Thoracic aorta (tissue), 1 donor: Measurements from ENCODE around the genes BCAN and HDGF.

DNA sequence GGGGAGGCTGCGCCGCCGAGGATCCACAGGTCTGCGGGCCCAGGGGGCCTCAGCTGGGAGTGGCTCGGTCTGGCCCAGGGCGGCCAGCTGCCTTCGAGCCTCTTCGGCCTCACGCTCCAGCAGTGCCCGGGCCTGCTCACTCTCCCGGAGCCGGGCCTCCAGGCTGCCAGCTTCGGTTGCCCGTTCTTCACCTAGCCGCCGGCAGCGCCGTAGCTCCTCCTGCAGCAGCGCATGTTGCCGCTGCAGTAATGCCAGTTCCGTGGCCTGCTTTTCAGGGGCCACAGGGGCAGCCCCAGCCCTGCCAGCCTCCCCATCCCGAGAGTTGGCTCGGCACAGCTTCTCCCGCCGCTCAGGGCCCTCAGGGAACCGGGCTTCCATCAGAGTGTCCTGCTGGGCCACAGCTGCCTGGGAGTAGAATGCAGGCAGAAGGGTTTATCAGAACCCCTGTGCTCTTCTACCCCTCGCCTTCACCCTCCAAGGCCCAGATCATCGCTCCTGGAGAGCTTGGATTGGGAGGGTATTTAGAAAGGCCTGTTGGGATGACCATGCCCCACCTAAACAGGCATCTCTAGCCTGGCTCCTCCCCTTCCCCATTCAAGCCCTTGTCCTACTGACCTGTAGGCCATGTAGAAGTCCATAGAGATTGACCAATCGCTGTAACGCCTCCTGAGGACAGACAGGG is 9.6 kb downstream of the RXFP4 start:
- RAMPAGE, long total RNA: no peak

- RAMPAGE, long total RNA: no peak
Observed at GRCh38 chr1:155967397-155968459, 10.6 kb downstream of the ARHGEF2 start.

- RAMPAGE, long total RNA: no peak
Observed at GRCh38 chr1:156019768-156020490, 822 bp downstream of the SSR2 start.

GRCh38 chr1:156077421-156077904 is 4.8 kb downstream of the MEX3A start:
- RAMPAGE, long total RNA: no peak

DNA sequence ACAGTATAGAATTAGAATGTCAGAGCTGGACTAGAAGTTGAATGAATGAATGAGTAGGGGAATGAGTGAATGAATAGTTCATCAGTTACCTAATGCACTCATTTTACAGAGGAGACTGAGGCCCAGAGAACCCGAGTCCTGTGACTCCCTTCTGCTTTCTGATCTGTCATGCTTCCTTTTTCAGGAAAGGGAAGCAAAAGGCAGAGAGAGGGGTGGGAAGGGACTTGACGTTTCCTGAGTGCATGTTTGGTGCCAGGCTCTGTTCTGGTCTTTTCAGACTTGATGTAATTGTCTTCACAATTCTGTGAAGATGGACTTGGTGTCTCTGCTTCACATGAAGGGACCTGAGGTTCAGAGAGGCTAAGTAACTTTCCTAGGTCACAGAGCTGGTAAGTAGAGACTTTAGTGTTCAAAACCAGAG is 7.9 kb upstream of the MEX3A start:
- RAMPAGE, long total RNA: no peak

DNA sequence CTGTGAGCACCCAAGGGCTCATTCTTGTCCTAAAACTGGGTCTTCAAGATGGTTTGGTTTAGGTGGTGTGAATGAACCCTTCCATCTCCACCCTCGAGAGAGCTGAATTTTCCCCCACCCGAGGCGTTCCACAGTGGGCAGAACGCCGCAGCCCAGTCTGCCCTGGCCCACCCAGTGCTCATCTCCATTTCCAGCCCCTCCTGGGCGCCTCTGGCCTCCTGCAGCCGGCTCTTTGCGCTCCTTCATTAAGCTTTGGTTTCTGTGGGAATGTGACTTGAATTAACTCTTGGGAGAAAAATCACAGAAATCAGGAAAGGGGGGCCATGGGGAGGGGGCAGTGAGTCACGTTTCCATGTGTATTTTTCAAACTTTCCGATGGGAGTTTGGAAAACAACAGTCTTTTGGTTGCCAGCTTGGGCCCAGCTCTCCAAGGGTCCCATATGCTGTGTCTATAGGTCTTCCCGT is 12.0 kb upstream of the LMNA start:
- RAMPAGE, long total RNA: no peak

- RAMPAGE, long total RNA: no peak
Observed at GRCh38 chr1:156117679-156118145, 3.2 kb downstream of the LMNA start.

DNA sequence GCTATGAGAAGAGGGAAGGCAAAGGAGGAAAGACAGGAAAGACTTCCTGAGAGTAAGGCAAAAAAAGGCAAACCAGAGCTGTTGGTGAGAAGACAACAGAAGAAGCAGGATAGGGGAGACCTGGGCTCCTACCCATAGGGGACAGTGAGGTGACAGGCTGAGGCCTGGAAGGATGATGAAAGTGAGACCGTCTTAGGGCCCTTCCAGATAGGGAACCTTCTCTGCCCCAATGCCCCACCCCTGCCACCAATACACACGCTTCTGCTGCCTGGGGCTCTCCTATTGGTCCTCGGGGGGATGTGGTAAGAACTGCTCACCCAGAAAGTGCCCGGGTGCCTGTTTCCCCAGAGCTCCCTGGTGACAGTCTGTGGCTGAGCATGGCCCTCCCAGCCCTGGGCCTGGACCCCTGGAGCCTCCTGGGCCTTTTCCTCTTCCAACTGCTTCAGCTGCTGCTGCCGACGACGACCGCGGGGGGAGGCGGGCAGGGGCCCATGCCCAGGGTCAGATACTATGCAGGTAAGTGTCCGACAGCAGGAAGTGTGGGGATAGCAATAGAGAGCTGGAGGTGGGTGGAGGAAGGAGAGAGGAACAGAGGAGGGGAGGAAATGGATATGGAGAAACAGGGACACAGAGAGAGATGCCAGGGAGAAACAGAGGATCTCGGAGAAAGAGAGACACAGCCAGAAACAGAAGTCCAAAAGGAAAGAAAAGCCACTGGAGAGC is 978 bp downstream of the SEMA4A start:
- RAMPAGE, long total RNA: start-site peak on the plus strand centred at position 353 of the sequence, 74 bp wide, 16 reads

DNA sequence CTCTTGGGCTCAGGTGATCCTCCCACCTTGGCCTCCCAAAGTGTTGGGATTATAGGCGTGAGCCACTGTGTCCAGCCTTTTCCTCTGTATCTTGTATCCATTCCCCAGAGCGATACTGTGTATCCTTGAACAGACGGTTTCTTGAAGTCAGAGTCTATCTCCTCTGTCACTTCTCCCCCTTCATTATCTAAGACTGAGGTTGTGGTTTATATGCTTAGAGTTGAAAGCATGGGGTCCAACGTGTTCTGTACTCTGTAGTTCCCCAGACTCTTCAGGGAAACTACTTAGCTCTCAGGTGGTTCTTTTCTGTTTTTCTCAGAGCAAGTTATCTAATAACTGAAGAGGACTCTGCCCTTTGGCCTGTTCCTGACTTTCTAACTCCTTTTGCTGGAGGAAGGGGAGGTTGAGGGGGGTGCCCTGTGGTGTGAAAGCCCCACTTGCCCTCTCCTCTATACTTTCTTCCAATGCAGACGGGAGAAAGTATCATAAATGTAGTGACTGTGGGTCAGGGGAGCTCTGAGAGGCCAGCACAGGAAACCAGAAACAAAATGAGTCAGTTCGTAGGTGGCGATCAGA is 4.9 kb downstream of the SLC25A44 start:
- RAMPAGE, long total RNA: no peak

GRCh38 chr1:156214135-156214892 is 1.5 kb downstream of the PMF1 start:
- RAMPAGE, long total RNA: no peak

DNA sequence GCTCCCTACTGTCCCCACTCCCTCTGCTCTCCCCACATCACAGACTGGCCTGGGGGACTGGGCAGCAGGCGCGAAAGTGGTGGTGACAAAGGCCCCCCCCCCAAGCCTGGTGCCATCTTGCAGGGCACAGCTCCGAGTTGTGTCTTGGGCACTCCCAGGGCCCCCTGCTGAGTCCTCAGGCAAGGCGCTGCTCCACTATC is 3.3 kb upstream of the BGLAP start:
- RAMPAGE, long total RNA: no peak

GRCh38 chr1:156478879-156479444 is 21.6 kb downstream of the MEF2D start:
- RAMPAGE, long total RNA: no peak

GRCh38 chr1:156488449-156488960 is 12.1 kb downstream of the MEF2D start:
- RAMPAGE, long total RNA: no peak

DNA sequence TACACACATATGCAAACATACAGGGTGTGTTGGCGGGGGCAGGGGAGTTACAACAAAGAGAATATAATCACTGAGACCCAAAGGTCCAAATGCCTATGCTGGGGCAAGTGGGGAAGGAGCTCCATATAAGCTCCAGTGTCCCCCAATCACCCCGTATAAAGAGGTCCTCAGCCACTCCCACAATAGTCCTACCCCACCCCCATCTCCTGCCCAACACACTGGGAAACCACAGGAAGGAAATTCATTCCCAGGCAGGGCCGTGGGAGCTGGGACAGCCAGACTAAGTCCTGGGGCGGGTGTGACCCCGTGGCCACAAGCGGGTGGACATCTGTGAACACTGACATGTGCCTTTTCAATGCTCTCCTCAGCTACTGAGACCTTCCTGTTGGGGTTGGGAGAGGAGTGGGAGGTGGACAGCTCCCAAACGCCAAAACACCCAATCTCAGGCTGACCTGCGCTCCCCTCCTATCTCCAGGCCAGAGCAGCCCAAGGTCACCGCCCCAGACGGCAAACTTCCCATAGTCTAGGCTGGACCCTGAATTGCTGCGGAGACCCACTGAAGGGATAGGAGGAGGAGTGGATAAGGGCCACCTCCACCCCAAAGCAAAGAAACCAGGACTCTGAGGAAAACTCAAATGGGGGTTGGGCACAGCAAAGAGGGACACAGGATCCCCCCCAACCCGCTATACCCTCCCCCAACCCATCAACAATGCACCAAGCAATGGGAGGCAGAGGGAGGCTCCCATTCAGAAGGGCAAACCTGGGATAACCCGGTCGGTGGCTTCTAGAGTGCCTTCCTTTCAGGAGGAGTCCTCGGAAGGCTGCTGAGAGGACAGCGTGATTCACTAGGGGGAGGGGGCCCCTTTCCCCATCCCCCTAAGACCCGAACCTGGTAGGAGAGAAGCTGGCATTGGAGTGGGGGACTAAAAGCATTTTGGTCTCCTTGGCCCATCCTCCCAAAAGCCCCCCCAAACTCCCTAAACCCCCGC is 1.6 kb downstream of the MEF2D start:
- RAMPAGE, long total RNA: no peak

- RAMPAGE, long total RNA: no peak
Observed at GRCh38 chr1:156524252-156525099, 23.9 kb upstream of the MEF2D start.

GRCh38 chr1:156592576-156593765 is 1.4 kb downstream of the NAXE start:
- RAMPAGE, long total RNA: no peak

- RAMPAGE, long total RNA: no peak
Observed at GRCh38 chr1:156641622-156642257, at the start of gene BCAN. TSS of gene BCAN (plus strand) at chr1:156642117.

DNA sequence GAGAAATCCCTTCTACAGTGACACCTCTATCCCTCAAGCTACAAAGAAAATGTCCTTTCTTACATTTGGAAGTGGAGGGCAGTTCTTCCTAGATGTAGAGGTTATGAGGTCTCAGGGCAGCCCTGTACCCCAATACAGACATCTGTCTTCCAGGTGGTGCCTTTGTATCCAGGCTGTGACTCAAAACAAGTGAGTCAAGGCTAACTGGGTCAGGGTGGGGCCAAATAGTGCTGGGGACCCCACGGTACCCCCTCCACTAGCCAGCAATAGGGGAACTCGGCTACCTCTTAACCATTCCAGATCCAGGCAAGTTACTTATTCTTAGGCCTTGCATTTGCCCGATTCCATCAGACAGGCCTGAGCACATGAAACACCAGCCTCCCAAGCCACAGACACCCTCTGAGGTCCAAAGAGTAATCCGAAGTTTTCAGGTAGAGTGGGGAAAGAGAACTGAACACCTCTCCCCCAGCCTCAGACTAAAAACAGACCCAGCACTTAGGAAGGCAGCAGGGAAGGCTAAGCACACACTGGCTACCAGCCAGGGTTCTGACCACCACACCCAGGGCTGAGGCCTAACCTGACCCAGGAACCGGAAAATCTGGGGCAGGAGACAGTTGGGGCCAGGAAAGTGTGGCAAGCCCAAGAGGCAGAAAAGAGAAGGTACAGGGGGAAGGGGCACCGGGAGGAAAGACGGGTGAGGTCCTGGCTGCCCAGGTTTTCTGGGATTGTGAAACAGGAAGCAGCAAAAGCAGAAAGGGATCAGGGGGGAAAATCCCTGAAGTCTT is 3.1 kb downstream of the HDGF start:
- RAMPAGE, long total RNA: no peak

- RAMPAGE, long total RNA: start-site peak on the minus strand at chr1:156751349-156751504, 117 reads
Observed at GRCh38 chr1:156750962-156751983, at the start of gene HDGF. TSS of gene HDGF (minus strand) at chr1:156751675.

DNA sequence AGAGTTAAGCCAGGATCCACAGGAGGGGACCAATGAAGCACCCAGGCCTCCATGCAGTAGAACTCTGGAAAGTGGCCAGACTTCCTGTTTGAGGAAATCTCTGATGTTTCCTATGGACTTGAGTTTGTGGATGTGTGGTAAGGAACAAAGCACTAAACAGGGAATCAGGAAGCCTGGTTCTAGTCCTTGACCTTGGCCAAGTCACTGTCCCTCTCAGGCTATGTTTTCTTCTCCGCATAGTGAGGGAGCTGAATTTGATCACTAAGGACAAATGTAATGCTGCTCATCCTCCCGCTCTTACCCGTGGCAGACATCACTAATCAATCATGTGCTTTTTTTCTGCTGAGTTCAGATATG is 10.1 kb downstream of the SH2D2A start:
- RAMPAGE, long total RNA: no peak